A375 (cell line): Measurements from ENCODE around the genes SHISA8, SMDT1, TCF20, NFAM1 and CYB5R3.

DNA sequence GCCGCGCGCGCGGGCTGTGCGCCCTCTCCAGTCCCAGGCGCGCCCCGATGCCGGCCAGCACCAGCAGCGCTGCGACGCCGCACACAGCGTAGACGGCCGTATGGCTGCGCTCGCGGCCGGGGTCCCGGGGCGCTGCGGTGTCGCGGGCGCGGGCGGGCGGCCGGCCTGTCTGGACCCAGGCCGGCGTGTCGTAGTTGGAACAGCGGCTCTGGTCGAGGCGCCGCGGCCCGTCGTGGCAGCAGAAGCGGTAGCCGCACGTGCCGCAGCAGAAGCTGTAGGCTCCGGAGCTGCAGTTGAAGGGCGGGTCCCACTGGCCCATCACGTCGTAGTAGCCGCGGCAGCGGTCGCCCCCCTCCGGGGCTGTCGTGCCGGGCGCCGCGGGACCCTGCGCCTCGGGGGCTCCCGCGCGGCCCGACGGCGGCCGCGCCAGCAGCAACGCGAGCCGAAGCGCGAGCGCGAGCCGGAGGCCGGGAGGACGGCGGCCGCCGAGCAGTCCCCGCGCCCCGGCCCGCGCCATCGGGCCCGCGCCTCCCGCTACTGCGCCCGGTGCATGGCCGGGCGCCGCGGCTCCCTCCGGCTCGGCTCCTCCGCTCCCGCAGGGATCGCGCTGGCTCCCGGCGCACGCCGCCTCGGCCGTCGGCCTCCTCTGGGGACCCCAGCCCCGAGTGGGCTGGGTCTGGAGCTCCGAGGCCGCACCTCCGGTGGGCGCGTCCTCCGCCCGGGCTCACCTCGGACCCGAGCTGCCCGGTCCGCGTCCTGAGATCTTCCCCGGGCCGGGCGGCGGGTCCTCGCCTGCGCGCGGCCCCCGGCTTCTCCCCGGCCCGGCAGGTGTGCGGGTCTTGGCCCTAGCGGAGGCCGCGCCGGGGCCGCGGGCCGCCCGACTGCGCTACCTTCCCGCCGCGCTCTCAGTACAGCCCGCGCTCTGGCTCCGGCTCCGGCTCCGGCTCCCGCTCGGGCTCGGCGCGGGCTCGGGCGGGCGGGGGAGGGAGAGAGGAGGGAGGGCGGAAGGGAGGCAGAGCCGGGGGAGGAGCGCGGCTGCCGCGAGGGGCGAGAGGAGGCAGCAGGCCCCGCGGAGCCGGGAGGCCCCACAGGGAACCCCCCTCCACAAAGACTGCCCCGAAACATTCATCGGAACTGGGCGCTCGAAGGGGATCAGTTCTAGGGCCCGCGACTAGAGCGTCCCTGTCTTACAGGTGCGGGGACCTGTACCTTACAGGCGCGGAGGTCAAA, at the start of gene SHISA8:
Gene SHISA8 (minus strand): TSS at position 924 of the 1,230 bp plus-strand sequence.
- RAMPAGE, long total RNA, result no peak

DNA sequence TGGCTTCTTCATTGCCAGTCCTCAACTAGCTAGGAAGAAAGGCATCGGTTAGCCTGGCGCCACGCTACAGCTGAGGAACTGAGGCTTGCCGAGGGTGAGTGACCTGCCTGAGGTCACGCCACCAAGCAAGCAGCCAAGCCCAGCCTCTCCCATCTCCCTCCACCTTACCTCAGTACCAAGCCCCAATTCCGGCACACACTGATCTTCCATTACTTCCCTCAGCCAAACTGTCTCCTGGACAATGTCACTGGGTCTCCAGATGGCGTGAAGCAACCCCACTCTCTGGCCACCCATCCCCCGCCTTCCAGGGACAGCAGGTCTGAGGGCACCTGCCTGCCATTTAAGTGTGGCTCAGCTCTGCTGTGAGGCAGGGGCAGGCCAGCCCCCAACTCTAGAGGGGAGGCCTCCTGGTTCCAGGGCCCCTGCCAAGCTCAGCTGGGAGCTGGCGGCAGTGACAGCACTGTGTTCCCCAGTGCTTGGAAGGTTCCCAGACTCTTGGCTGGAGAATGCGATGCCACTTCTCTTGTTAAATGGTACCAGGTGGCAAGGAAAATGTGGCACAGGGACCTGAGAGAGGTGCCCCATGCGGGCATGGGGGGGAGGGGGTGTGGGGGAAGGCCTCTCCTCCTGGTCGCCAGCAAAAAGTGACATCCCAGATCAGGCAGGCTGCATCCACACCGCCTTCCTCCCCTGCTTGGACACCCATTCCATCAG, 8.2 kb upstream of the TNFRSF13C start:
- RAMPAGE, long total RNA, result no peak

GRCh38 chr22:42079426-42080271, at the start of gene SMDT1:
SMDT1 (plus strand) TSS chr22:42079700.
- RAMPAGE, long total RNA, result no peak

DNA sequence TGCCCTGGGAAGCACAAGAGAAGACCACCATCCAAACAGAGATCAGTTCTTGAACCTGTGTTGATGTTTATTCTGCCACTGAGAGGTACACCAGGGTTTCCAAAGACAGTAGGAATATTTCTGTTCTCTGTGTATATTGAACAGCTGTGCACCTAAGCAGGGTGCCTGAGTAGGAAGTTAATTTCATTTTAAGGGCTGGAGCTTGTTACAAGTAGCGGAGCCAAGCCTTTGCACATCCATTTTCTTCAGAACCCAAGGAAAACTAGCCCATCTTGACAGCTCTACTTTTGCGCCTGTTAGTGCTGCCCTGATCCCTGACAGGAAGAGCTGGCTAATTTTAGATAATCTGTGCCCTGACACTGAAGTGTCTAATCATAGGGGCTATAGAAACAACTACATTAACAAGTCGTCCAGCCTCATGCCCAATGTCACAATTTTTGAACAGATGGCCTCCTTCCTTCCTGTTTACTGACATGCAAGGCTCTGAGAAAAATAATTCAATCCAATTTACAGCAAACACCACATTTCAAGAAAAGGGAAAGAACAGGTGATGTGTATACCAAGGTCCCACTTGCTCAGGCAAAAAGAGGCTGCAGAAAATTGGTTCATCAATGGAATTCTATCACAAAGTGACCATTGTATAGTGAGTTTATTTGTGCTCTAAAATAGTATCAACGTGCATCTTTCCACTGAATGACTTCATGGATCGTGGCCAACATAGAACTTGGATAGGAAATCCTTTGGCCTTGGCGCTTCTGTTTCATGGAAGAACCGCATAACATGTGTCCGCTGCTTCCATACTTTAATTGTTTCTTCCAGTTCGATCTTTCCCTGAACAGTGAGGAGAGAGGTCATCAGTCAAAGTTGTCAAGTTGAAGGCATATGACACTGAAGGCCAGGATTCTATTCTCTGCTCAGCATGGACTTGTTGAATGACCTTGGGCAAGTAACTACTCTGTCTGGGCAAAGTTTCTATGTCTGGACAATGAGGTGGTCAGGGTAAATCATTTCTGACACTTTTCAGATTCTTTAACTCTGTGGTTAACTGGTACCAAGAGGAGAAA, 4.8 kb downstream of the NDUFA6 start:
- RAMPAGE, long total RNA, result no peak

DNA sequence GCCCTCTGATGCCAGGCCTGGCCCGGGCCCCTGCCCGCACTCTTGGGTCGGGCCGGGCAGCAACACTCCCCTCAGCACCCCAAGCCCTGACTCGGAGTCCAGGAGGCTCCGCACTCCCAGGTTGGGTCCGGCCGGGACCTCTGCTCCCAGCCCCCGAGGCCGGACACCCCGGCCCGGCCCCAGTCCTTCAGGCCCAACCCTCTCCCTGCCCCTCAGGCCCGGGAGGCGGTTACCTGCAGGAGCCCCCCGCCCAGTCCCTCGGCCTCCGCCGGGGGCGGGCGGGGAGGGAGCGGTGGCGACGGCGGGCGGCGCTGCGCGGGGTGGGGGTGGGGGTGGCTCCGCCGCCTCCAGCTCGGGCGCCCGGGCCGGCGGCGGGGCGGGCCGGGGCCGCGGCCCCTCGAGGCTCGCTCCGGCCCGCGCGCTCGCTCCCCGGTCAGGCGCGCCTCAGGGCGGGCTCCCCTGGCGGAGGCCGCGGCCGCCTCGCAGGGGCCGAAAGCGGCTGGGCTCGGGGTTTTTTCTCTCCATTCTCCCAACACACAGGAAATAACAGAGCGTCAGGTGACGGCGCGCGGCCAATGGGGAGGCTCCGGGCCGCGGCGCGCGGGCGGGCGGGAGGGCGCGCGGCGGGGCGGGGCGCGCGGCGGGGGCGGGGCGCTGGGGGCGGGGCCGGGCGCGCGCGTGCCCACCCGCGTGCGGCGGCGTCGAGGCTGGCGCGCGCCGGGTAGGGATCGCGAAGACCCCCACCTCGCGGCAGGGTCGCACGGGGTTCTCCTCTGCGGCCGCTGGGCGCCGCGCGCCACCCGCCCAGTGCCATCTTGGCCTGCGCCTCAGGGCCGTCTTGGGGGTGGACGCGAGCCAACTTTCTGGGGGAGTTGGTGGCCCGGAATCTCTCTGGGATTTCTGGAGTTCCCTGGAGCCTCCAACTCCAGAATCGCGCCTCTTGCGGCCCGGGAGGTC, at the start of gene TCF20:
Gene TCF20 (minus strand): TSS at position 548 of the 957 bp plus-strand sequence.
- RAMPAGE, long total RNA, result no peak

DNA sequence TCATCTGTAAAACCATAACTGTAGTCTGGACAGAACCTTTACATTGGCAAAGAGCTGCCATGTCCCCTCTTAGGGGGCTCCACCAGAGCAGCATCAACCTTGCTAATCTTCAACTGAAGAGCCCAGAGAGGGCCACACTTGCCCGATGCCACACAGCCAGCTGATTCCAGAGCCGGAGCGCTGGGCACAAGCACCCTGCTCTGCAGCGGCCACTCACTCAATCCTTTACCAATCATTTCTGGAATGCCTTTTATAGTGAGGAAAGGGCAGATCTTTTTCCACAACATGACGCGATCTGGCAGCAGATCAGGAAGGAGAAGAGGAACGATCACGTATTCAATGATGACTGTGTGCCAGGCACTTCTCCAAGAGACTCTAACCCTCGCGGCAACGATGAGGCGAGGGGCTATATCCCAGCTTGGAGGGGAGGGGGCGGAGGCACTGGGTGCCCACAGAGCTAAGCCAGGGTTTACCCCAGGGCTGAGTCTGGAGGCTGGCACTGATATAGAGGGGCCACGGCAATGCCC, 56.3 kb upstream of the TCF20 start:
- RAMPAGE, long total RNA, result no peak

DNA sequence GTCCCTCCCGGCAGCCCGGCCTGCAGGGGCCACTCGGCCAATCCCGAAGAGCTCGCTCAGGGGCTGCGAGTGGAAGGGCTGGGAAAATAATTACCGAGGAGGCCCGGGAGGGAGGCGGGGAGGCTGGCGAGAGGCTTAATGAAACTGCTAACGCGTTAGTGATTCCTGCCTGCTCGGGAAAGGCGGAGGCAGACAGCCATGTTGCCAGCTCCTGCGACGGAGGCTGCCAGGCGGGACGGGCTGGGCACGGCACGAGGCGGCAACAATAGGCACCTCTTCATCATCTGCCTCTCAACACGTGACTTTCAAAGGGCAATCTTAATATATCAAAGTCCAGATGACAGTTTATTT, 68.0 kb upstream of the TCF20 start:
- RAMPAGE, long total RNA, result no peak

DNA sequence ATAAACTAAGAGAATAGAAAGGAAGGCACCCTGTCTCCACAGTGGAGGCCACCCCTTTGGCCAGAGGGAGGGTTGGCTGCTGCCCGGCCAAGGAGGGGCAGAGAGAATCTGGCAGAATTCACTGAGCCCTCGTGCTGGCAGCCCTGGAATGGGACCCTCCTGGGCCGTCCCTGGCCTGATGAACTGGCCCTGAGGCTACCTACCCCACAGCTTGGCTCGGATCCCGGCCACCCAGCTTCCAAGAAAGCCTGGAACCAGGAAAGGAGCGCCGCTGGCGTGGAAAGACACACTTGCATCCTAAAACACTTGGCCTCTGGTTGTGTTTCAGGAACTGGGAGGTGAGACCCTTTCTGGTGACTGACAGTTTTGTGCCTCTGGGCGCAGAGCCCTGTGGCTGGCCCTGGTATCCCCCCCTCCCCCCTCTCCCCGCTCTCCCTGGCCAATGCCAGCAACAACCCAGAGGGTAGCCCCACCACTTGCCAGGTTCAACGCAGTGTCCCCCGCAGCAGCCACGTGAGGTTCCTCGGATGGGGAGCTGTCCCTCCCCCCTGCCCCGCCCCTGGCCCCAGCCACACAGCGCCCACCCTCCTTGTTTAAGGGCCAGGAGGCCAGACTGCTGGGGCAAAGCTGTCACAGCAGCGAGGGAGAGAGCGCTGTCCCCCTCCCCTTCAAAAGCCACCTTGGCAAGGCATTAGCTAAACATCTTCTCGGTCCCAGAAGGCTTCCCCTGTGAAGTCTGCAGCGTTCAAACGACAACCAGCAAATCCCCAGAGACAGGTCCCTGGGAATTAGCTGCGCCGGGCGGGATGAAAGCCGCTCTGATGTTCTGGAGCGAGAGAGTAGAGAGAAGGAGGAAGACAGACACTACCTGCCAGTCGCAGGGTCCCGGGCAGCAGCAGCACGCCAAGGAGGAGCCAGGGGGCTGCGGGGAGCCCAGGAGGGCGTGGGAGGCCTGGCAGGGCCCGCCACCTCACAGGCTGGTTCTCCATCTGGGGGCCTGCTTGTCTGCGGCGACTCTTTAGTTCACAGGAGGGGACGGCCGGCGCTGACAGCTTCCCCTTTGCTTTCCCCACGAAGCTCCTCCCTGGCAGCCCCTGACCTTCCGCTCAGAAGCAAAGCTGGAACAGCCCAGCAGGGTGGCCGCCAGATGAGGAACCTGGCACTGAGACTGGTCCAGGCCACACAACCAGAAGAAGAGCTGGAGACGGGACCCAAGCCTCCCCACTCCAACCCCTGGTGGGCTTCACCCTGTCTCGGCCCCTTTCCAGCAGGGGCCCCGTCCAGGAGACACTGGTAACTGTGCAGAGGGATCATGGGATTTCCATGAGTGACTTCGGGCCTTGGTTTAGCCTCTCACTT, at the start of gene NFAM1:
Gene NFAM1 (minus strand): TSS at position 1,035 of the 1,359 bp plus-strand sequence.
- RAMPAGE, long total RNA, result no peak

- RAMPAGE, long total RNA, result no peak
Observed at GRCh38 chr22:42508593-42508921, 11.0 kb downstream of the RRP7A start.

DNA sequence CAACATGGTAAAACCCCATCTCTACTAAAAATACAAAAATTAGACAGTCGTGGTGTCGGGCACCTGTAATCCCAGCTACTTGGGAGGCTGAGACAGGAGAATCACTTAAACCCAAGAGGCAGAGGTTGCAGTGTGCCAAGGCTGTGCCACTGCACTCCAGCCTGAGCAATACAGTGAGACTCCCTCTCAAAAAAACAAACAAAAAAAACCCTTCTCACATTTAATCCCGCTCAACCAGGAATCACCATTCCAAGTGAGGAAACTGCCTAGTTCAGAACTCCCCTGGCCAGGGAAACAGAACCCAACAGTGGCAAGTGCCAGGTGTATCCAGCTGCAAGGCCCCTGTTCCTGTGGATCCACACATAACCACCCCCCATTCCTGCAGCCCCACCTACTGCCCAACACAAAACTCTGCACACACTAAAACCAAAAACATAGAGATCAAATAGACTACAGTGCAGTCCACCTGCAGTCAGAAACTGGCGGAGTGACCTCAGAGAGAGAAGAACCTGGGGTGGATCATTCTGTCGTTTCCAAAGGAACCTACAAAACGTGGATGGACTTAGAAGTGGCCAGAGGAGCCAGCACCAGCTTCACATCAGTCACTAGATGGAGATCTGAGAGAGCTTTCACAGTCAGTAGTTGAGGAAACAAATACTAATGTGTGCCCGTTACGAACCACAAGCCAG, 1.9 kb downstream of the POLDIP3 start:
- RAMPAGE, long total RNA, result no peak

DNA sequence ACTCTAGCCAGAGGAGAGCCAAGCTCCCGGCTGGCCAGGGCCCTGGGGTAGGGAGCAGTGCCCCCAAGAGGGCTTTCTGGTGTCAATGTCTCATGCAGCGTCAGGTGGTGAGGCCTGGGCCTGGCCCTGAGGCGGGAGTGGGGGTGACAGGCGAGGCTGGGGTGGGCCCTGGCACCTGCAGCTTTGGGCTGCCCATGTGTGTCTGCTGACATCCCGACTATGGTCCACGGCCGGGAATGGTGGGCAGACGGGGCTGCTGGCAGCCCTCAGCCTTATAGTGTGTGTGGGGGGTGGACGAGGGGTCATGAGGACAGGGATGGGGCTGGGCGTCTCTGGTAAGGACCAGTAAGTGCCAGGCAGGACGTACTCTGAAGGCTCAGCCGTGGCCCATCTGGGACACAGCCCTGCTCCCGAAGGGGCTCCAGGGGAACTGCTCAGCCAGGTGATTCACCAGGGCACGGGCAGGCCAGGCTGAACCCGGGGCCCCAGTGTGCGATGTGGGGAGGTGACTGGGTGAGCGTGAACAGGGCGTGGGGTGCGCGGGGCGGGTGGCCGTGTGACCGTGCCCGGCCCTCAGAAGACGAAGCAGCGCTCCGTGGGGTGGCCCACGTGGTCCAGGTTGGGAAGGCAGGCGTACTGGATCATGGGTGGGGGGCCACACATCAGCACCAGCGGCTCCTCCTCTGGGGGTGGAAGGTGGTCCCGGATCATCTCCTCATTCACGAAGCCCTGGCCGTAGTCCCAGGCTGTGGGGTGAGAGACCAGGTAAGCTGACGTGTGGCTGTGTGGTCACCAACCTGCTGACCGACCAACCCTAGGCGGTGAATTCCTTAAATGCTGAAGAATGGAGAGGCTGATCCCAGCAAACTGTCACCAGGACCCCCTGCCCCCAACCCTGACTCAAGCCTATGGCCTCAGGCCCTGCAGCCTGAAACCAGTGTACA, 4.8 kb upstream of the POLDIP3 start:
- RAMPAGE, long total RNA, result no peak

DNA sequence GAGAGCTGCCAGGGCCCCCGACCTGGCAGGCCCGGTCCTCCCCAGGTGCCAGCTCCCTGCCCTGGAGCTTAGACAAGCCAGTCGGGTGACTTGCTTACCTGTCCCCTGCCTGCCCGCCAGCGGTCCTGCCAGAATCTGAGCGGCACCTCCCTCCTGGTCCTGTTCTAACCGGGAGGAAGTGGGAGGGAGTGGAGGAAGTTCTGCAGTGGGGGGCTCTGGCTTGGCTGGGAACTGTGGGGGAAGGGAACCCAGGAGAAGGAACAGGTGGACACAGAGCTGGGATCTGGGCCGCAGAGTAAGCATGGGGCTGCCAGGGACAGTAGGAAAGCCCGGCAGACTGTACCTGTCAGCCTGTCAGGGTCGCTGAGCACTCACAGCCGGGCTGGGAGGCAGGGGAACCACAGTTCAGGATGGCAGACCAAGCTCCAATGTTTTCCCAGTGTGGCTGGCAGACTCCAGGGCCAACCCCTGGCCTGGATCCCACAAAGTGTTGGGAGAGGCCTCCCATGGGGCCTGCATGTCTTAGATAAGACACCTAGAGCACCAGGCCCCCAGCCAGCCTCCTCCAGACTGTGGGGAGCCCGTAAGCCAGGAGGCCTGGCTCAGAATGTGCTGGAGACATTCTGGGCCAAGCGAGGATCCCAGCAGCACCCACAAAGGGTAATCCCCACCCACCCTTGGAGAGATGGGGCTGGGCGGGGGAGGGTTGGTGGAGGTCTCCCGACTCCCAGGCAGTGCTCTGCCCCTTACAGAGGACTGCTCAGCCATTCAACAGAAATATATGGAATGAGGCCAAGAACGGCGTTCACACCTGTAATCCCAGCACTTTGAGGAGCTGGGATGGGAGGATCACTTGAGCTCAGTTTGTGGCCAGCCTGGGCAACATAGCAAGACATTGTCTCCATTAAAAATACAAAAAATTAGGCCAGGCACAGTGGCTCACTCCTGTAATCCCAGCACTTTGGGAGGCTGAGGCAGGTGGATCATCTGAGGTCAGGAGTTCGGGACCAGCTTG, 2.3 kb downstream of the CYB5R3 start:
- RAMPAGE, long total RNA, result no peak

DNA sequence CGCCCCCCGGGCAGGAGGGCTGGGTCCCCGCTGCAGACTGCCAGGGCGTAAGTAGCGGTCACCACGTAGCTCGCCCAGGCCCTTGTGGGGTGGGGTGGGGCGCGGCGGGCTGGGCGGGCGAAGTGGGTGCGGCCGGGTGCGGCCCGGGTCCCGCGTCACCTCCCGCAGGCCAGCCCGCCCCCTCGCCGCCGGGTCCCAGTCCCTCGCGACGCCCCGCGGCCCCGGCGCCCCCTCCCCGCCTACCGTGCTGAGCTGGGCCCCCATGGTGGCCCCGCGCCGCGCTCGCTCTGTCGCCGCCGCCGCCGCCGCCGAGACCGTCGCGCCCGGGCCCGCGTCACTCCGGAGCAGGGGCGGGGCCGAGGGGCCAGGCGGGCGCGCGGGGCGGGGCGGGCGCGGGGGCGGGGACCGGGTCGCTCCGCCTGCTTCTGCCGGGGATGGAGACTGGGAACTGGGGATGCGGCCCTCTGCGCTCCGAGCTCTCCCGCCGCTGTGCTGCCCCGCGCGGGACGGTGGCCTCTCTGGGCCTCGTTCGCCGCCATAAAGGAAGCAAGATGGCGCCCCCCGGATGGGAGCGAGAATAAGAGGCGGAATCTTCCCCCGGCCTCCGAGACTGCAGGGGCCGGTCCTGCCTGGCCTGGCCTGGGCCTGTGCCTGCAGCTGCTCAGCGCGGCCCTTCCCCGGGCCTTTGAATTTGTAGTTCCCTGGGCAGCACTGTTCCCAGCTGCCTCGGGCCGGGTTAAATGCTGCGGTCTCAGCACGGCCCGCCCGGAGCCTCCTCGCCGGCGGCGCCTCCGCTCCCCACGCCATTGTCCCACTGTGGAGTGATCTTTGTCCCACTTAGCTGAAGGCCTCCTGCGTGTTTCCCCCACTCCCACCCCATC, at the start of gene CYB5R3:
Gene CYB5R3 (minus strand): TSS at position 341 of the 881 bp plus-strand sequence.
- RAMPAGE, long total RNA, result no peak

- RAMPAGE, long total RNA, result no peak
Observed at GRCh38 chr22:42683174-42683960, 34.2 kb upstream of the CYB5R3 start.

DNA sequence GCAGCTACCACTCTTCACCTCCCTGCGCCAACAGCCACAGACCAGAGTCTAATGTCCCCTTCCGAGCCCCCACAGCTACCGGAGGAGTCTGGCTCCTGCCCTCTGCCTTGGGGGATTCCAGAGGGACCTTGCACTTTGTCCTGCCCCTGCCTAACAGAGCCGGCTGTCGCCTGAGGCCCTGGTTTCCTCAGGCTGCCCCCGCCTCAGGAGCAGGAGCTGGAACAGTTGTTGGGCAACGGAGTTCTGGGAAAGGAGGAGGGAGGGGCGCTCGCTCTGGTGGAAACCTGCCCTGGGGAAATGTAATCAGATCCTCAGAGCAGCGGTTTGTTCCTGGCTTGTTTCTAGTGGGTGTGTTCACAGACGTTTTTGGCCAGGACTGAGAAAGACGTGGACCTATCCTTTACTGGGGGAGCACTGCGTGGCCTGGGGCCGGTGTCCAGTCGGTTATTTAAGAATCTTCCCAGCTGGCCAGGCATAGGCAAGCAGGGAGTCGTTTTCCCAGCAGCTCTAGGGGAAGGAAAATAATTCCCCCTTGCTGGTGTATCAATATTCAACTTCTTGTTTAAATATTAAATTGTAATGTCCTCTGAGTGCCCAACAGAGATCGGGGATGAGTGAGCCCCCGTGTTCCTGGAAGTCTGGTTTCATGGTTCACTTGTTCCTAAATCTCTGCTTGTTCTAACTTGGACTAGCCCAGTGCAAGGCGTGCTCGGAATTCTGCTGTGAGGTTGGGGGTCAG, 32.2 kb downstream of the A4GALT start:
- RAMPAGE, long total RNA, result no peak

GRCh38 chr22:42691933-42693139, 28.3 kb downstream of the A4GALT start:
- RAMPAGE, long total RNA, result no peak

DNA sequence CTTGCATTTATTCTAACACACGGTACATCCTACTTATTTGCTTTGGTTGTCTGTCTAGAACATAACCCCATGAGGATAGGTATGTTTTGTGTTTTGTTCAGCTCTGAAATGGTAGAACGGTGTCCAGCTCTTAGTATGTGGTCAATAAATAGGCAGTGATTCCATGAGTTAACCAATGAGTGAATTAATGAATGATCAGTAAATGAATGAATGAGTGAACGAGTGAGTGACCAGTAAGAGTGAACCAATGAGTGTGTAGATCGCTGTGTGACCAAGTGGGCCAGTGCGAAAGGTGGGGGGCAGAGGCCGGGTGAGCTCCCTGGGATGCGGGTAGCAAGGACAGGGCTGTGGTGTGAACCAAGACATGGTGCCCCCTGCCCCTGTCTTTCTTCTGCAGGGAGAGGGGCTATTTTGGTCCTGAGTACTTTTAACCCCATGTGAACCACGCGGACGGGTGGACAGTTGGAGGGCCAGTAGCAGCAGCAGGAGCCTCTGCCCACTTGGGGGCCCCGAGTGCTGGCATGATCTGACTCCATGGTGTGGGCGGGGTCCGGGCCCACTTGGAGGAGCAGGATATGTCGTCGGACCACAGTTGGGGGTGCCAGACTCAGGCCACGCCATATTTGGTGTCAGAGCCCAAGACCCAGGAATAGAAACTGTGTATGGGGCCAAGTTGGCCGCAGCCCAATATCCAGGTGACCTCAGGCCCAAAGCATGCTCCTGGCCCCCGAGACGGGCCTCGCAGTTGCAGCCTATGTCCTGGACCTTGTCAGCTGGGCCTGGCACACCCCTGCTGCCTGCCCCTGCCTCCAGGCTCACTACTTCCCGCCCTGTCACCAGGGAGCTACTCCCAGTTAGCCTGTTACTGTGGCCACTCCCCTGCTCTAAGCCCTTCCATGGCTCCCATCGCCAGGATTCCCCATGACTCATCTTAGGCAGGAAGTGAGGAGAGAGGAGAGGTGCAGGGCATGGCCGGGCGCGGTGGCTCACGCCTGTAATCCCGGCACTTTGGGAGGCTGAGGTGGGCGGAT, 23.4 kb downstream of the A4GALT start:
- RAMPAGE, long total RNA, result no peak

DNA sequence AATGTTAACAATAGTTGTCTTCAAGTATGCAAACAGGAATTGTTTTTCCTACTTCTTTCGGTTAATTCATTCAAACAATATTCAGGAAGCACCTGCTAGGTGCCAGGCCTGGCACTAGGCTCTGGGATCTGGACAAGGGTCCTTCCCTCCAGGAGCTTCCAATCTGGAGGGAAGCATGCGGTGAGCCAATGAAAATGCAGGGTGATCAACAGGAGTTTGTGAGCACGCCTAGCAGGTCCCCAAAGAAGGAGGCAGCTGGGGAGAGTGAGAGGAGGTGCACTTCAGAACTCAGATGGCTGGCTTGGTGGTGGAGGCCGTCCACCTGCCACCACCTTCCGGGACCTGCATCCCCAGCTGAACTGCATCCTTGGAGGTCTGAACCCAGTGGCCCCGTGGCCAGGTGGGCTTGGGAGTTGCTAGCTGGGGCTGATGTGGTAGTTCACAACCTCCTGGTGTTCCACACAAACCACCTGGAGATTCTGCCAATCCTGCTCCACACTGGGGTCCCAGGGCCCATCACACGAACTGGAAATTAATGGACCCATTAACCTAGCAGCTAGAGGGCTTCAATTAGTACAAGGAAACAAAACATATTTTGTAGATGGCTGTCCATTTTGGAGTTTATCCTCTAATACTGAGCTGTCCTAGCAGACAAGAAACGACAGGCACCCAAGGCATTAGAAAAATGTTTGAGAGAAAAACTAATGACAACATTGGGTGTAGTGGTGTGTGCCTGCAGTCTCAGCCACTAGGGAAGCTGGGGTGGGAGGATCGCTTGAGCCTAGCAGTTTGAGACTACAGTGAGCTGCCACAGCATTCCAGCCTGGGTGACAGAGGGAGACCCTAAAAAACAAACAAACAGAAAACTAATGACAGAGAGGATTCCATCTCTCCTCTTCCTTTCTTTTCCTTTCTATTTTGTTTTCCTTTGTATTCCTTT, 1.8 kb downstream of the A4GALT start:
- RAMPAGE, long total RNA, result no peak

DNA sequence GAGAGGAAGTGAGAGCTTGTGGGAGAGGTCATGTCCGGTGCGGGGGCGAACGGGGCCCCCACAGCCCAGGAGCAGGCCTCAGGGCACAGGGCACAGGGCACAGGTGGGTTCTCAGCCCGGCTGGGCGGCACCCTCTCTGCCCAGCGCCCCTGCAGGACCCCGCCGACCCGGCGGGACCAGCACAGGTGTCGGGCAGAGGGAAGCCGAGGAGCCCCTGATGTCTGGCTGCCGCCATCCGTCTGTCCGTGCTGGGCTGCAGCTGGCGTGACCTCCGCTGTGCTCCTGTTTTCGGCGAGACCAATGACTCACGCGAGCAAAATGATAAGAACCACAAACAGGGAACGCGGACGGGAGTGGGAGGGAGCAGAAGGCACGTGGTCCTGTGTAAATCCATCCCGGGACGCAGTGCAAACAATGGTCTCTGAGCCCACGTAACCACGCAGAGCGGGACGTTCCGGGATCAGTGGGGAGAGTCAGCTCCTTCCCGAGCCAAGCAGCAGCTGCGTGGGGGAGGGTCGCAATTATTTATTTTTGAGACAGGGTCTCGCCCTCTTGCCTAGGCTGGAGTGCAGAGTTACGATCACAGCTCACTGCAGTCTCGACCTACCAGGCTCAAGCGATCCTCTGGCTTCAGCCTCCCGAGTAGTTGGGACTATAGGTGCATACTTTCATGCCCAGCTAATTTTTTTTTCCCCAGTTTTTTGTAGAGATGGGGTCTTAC, 49.3 kb upstream of the A4GALT start:
- RAMPAGE, long total RNA, result no peak

DNA sequence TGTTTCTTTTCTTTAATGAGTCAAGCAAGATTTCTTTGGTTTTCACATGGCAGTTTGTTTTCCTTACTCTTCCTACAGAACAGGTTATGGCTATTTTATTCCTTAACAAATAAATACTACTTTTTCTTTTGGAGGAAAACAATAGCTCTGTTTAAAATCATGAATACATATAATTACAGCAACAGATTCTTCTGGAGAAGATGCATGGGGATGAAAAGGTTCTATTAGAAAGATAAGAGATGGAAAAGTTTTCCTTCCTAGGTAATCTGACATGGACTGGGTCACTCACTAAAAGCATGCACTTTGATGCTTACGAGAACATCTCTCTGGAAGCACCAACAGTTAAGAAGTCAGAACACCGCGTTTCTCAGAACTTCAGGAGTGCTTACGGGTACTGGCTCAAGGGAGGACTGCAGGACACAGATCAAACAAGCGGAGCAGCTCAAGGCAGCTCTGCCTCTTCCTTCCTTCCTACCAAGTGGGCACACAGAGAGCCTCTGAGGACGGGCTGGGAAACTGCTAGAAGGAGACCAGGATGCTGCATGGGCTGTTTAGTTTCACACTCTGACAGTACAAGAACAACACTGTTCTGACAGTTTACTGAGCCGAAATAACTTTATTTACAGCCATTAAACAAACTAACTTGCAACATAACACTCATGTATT, 37.8 kb downstream of the ARFGAP3 start:
- RAMPAGE, long total RNA, result no peak